Vagina (tissue), 1 donor: ENCODE results near the genes OR8D2 and TBRG1.

- PRO-cap: unidirectional peak, minus-strand start at chr11:123122519
- RAMPAGE, long total RNA: no peak
Observed at GRCh38 chr11:123122059-123123017, 60.4 kb upstream of the HSPA8 start.

- PRO-cap: no peak
- RAMPAGE, long total RNA: start-site peak on the minus strand at chr11:123147144-123147150, 5 reads
Observed at GRCh38 chr11:123146756-123147226, 48.3 kb downstream of the CLMP start.

- PRO-cap: no peak
- RAMPAGE, long total RNA: no peak
Observed at GRCh38 chr11:123302669-123303198, 107.7 kb upstream of the CLMP start.

- PRO-cap: unidirectional peak, minus-strand start at chr11:123457328; unidirectional peak, minus-strand start at chr11:123457339
- RAMPAGE, long total RNA: no peak
Observed at GRCh38 chr11:123456972-123457842, 27.1 kb downstream of the GRAMD1B start.

GRCh38 chr11:123461096-123461518, 31.0 kb downstream of the GRAMD1B start:
- PRO-cap: no peak
- RAMPAGE, long total RNA: no peak

DNA sequence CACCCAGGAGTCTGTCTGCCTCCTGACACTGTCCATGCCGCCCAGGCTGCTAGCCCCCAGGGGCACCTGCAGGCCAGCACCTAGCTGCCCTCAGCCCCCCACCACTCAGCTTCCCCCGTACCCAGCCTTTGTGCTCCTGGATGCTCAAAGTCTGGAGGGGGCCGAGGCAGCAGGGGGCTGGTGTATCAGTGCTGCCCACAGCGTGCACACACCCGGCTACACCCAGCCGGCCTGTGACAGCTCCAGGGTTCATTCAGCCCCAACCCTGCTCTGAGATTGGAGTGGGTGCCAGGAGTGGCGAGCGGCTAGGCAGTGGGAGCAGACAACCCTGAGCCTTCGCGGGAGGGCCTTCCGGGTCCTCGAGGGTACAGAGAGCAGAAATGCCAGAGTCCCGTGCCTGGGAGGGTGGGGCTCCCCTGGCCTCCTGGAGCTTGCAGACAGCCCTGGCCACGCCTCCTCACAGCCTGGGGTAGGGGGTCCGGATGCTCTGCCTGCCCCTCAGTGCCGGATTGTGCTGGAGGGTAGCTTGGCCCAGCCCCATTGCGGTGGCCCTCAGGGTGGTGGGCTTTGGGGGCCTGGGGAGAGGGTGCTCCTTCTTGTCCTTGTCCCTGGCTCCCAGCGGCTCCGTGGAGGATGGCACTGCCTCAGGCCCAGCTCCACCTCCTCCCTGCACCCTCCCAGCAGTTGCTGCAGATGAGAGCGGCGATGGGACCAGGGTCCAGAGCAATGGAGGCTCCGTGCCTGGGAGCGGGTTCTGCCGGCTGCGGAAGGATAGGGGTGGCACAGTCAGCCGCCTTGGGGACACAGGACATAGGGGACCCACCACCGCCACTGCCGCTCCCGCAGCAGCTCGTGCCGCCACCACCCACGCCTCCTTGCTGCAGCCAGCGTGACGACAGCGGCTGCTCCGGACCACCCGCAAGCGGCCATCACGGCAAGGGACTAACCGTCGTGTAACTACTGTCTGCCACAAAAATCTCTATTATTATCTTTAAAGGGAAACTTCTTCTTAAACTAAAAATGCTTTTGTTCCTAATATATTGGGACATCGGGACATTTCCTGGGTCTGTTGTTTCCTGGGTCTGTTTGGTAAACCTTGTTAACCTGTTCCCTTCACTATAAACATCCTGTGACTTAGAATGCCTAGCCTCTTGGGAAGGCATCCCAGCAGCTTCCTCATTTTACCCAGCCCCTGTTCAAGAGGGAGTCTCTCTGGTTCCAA, 34.9 kb upstream of the OR10G7 start:
- PRO-cap: no peak
- RAMPAGE, long total RNA: no peak

- PRO-cap: no peak
- RAMPAGE, long total RNA: no peak
Observed at GRCh38 chr11:124170057-124170808, 12.9 kb upstream of the OR10D3 start.

DNA sequence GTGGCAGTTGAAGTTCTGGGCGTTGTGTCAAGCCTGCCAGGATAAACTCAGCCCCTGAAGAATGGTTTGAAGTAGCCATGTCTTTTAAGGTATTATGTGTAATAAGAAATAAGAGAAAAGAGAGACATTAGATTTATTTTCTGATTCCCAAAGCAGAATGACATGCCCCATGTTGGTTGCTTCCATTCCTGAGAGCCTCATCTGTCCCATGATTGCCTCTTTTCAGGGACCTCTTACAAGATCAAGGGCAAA, at the start of gene OR8D2:
Gene OR8D2 (minus strand): TSS at position 79 of the 252 bp plus-strand sequence.
- PRO-cap: no peak
- RAMPAGE, long total RNA: no peak

- PRO-cap: bidirectional peak, plus-strand start at chr11:124622875, minus-strand start at chr11:124622801
- RAMPAGE, long total RNA: start-site peak on the plus strand at chr11:124622875-124622892, 171 reads
Observed at GRCh38 chr11:124622586-124623543, at the start of gene TBRG1. Gene TBRG1 (plus strand): TSS chr11:124622864.

DNA sequence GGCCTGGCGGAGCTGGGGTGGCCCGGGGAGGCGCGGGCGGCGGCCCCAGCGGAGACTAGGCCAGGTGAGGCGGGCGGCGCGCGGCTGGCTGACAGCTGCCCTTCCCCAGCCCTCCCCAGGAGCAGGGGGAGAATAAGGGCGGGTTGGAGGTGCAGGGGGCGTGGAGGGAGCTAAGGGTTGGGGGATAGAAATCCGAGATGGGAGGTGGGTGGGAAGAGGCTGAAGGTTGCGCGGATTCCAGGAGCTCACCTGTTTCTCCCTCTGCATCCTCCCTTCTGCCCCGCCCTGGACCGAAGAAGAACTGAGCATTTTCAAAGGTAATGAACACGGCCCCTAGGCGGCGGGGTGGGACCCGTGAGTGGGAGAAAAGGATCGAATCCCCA, 5.9 kb downstream of the NRGN start:
- PRO-cap: no peak
- RAMPAGE, long total RNA: no peak

DNA sequence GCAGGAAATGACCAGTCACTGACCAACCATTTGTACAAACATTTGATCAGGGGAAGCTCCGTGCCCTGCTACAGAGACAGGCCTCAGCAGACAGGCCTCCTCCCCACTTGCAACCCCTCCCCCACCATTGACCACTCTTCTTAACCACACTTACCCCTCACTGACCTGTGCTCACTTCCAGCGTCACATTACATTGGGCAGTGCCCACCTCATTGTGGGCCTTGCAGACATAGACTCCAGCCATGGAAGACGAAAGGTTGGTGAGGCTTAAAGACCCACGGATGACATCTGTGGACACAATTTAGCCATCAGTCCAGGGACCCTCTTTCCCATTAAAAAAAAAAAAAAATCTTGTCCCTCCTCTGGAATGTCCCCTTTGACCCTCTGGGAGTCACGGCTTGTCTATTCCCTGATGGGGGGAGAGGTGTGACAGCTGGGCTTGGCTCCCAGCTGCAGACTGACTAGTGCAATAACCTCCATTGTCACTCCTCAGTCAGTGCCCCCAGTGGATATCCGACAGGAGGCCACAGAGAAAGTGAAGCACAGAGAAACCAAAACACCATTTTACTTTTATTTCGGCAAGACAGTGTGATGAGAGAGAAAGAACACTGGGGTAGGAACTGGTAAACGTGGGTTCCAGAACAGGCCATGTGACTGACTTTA, 2.6 kb upstream of the VSIG2 start:
- PRO-cap: no peak
- RAMPAGE, long total RNA: no peak

DNA sequence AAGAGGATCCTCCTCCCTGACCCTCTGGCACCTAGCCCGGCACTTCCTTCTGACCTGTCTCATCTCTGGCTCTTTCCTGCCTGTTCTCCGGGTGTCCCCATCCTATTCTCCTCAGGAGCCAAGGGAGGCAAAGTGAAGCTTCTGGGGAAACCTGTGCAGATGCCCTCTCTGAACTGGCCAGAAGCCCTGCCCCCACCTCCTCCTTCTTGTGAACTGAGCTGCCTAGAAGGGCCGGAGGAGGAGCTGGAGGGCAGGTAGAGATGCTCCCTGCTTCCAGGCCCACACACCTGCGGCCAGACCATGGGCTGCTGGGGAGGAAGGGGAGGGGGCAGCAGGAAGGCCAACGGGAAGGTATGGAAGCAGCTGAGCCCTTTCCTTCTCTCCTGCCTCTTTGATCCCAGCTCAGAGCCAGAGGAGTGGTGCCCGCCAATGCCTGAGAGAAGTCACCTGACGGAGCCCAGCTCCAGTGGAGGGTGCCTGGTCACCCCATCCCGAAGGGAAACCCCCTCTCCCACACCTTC, 13.0 kb downstream of the ROBO3 start:
- PRO-cap: no peak
- RAMPAGE, long total RNA: no peak

DNA sequence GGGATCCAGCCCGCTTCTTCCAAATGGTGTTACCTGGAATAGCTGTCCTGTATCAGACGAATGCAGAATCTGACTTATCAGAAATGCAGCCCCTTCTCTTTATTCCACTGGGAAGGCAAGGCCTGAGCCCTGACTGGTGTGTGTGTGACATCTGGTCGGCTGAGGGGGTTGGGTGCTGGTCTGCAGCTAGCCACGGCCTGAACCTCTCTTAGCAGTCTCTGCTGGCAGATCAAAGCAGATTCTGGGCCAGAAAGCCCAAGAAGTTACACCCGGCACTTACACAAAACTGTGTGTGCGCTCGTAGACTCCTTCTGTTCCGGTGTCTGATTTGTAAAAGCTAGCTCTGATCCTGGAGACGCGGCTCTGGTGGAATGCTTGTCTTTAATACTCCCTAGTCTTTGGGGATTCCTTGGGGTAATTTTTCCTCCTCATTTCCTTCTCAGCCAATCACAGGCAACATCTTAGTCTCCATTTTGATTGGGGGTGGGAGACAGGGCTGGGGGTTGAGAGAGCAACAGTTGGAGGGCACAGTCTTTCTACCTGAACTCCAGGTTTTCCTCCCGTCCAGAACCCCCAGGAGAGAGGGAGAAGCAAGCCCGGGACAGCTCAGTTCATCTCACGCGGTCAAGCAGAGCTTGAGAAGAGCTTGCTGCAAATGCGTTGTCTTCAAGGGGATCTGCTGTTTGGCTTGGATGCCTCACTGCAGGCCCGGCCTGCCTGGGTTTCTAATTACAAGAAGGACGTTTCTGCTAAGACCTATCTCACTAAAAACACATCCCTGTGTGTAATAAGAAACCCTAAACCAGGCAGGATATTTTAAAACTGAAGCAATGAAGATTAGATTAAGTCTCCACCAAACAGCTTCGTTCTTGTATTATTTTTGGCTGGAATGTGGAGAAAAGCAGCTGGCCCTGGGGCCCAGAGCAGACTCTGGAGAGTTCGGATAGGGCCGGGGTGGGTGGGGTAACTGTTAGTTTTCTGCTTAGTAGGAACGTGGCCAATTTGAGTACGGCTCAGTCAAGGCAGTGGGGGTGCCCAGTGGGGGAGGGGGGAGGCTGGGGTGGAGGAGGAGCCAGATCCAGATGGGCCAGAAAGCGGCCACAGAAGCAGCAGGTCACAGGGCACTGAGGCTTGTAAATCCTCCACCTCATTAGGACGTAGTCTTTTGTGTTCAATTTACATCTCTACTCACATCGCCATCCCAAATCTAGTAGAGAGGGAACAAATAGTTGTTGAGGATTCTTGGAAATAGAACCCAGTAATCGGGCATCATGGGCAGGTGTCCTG, 5.8 kb downstream of the PKNOX2 start:
- PRO-cap: unidirectional peak, minus-strand start at position 678 of the sequence; bidirectional peak, plus-strand start at position 1,081 of the sequence, minus-strand start at position 786 of the sequence
- RAMPAGE, long total RNA: no peak

- PRO-cap: no peak
- RAMPAGE, long total RNA: no peak
Observed at GRCh38 chr11:125262085-125262619, 97.6 kb downstream of the PKNOX2 start.

GRCh38 chr11:125262877-125263926, 98.7 kb downstream of the PKNOX2 start:
- PRO-cap: no peak
- RAMPAGE, long total RNA: no peak

- PRO-cap: unidirectional peak, plus-strand start at chr11:125626329
- RAMPAGE, long total RNA: no peak
Observed at GRCh38 chr11:125626034-125626879, 1.3 kb downstream of the CHEK1 start.

DNA sequence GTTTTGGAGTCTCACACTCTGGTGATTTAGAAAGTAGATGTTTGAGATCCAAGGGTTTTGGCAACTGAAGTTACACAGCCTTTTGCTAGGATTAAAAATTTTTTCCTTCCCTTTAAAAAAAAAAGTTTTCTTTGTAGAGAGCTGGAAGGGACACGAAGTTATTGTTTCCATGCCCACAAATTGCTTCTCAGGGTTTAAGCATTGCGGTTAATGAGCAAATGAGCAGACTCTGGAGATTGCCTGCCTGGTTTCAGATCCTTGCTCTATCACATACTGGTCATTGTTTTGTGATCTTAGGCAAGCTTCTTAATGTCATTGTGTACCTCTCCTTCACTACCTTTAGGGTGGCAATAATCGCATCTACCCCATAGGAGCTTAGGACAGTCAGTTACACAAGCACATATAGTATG, 1.9 kb downstream of the CHEK1 start:
- PRO-cap: no peak
- RAMPAGE, long total RNA: no peak

GRCh38 chr11:125901613-125902388, 1.2 kb downstream of the PUS3 start:
- PRO-cap: no peak
- RAMPAGE, long total RNA: no peak

GRCh38 chr11:126102134-126103002, 39.7 kb upstream of the CDON start:
- PRO-cap: no peak
- RAMPAGE, long total RNA: no peak

GRCh38 chr11:126115756-126116450, 53.2 kb upstream of the CDON start:
- PRO-cap: unidirectional peak, minus-strand start at chr11:126116062
- RAMPAGE, long total RNA: no peak